Panc1 (cell line): ENCODE measurements around the genes DHX58 and BECN1.

DNA sequence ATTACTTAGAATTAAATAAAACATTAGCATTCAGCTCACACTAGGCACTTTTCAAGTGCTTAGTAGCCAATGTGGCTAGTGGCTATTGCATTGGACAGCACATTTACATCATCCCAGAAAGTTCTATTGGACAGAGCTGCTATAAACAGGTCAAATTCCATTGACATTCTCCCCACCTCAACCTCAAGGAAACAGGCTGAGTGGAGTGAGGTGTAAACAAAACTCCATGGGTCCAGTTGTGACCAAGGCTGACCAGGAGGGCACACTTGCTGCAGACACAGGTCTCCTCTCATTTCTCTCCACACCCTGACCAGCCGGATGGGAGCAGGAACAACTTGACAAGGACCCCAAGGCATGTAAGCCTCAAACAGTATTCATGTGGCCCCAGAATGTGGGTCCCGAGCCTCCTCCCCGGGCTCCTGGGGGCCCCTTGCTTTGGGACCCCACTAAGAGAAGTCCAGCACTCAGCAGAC is 522 bp downstream of the C17orf113 start:
- RRBS, 2 experiments = 3 to 15% methylated on average over 3 of the region's 3 CpGs

DNA sequence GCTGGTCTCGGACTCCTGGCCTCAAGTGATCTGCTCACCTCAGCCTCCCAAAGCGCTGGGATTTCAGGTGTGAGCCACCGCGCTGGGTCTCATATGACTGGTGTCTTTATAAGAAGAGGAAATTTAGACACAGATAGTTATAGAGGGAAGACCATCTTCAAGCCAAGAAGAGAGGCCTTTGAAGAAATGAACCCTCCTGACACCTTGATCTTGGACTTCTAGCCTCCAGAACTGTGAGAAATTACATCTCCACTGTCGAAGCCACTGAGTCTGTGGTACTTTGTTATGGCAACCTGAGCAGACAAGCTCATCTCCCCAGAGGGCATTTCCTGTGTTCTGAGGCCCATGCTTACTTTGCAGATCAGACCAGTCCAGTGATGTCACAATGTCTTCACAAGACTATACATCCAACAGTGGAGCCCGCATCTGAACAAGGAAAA is 14.7 kb upstream of the C17orf113 start:
- RRBS, 2 experiments = no CpG with 5 or more reads among the region's 6 CpGs

DNA sequence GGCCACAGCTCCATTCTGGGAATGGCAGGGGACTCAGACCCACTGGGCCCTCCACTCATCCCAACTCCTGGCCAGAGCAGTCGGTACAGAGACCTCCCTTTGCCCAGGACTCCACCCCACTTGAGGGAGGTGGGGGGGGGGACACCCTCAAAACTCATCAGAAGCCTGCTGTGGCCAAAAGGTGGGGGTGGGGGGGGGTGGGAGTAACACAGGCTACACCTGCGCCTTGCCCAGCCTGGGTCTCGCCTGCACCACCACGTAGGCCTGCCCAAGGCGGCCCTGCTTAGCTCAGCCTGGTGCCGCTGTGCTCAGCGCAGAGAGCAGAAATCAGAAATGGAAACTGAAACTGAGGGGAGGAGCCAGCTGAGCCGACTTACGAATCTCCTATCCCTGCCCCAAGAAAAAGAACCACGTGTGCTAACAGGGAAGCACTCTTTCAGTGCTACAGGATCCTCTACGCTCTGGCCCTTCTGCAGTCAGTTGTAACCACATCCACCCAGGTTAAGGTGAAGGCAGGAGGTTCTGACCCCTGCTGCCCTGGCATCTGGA is at the start of gene DHX58:
TSS of gene DHX58 (minus strand) at position 329 of the 549 bp plus-strand sequence.
- RRBS, 2 experiments = no CpG with 5 or more reads among the region's 11 CpGs

DNA sequence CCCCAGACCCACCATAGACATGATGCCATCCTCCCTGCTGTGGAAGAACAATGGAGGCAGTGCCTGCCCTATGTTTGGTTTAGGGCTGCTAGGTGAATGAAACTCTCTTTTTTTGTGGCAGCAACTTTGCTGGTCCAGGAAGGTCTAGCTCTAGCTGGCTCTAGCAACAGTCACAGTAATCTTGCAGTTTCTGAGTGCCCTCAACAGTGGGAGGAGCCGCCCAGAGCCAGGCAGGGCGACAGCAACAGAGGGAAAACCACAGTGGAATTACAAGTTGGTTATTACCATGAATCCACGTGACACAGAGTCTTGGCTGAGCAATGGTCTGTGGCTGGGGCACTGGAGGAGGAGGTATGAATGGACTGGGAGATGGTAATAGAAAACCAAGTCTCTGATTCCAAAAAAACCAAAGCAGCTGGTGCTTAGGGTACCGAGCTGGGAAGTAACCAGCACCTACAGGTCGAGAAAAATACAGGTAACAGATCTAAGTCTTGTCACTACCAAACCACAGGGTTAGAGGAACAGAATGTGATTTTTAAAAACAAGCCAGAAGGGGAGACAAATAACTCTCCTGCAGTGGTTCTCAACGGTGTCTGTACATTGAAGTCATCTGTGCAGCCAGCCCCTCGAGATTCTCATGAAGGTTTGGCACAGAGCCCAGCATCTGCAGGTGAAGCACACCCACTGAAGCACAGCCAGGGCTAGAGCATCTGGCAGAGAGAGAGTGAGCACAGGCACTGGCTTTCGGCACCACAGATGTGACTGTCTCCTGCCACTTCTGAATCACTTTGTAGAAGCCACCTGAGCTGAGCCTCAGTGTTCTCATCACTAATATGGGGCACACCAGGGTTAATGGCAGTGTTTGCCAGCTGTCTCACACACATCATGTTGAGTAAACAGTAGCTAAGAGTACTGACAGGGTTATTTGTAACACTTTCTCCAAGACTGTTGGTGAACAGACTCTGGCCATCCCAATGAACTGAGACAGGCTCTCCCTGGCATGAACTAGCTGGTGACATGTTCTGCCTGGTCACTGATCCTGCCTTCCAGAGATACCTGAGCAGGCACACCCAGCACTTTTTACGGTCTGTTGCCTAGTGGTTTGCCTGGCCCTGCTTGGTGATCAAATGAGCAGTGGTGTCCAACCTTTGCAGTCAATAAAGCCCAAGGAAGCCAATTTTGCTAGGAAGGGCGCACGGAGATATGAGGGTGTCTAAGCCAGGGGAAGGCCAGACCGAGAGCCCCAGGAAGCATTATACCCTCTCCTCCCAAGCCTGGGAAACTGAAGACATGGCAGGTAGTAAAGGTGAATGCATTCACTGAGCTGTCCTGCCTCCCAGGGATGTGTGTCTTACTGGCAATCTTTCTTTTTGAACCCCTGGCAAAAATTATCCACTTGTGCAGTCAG is 10.8 kb downstream of the HSPB9 start:
- RRBS, 2 experiments = no CpG with 5 or more reads among the region's 12 CpGs

DNA sequence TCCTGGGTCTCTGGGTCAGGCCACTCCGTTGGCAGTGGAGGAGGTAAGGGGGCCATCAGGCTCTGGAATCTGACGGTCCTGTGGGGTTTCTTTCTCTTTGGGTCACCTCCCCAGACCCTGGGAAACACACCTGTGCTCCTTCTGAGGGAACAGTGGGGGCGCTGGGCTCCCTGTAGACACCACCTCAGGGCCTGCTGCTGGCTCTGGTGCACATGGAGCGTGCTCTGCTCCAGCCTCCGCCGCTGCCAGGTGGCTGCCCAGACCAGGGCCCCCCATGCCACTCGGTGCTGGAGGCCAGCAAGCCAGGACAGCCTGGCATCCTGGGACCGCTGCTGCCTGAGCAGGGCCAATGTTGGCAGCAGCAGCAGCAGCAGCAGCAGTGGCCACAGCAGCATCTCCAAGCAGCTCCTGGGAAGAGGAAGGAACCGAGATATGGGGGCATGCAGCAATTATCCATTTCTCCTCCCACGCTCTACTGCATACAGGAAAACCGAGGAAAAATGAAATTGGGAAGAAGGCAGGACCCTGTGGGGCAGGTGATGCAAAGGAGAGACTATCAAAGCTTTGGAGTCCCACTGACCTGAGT is 1.0 kb downstream of the GHDC start:
- RRBS, 2 experiments = no CpG with 5 or more reads among the region's 11 CpGs

DNA sequence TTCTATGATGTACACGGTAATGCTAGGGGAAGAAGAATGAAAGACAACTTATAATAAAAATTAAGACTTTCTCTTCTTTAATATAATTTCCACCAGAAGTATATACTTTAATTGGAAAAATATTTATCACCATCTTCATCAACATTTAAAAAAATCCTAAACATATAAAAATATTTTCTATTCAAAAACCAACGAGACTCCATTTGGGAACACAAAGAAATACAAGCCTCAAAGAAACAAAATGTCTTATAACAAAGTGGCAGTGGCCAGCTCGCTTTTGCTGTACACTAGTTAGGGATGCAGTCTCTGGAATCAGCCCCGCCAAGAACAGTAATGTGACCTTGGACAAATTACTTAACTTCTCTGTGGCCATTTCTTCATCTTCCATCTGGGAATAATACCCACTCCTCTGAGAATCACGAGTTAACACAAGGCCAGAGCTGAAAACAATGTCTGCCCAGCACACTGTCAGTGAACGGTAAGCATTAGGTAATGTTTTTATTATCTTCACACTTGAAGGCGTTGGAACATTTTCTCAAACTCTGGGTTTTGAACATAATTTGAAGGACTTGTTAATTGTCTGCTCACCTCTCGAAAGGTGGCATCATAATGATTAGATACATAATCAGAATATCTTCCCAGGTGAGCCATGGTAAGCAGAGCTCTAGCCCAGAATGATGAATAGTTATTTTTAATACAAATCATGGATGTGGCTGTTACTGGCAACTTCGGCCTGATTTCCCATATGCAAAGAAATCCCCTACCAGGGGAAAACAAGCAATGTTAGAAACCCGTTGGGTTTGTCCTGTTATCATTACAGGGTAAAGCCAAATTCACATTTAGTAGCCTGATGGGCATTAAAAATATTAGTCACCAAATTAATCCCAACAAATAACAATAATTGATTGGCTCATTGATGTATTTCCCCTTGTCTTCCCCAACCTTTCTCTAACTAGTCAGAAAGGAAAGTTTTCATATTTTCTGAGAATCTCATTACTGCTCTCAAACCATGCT is 5.4 kb downstream of the STAT5B start:
- RRBS, 2 experiments = no CpG with 5 or more reads among the region's 10 CpGs

DNA sequence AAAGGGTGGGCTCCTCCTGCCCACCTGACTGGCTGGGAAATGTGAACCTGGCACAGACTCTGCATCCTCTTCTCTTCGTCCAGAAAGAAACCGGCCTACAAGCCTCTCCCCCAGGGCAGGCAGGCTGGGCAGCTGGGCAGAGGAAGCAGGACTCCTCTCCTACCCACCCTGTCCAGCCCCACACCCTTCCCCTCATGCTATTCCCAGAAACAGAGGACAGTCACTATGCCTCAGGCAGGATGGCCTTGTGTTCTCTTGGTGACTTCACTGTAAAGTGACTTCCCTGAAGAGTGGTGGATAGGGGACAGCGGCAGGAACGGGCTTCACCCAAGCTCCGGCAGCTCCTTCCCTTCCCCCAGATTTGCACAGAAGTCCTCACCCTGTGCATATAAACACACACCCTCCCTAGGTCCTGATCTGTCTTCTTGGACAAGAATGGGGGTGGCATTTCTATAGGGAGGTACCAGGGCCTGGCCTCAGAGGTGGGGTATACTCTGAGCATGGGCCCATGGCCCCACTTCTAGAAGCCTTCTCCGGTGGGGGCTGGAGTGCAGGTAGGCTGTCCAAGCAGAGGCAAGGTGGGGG is 4.9 kb upstream of the STAT5A start:
- RRBS, 2 experiments = no CpG with 5 or more reads among the region's 6 CpGs

DNA sequence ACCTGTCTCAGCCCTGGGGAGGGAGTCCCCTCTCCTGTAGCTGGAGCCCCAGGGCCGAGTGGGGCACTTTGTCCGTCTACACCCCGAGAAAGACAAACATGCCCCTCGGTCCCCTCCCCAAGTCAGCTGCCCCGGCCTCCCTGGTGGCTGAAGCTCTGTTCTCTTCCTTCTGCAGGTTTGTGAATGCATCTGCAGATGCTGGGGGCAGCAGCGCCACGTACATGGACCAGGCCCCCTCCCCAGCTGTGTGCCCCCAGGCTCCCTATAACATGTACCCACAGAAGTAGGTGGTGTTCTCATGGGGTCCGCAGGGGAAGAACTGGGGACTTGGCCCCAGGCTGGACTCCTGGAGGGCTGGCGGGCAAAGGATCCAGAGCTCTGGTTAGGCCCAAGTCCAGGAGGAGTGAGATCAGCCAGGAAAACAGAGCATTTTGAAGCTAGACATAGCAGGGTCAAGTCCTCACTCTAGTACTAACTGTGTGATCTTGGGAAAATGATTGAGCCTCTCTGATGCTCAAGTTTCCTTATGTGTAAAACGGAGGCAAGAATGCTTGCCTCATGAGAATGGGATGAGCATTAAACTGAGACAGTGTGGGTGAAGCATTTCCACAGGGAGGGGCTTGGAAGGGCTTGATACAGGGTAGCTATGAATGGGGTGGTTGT is 21.0 kb downstream of the STAT5A start:
- RRBS, 2 experiments = no CpG with 5 or more reads among the region's 10 CpGs

DNA sequence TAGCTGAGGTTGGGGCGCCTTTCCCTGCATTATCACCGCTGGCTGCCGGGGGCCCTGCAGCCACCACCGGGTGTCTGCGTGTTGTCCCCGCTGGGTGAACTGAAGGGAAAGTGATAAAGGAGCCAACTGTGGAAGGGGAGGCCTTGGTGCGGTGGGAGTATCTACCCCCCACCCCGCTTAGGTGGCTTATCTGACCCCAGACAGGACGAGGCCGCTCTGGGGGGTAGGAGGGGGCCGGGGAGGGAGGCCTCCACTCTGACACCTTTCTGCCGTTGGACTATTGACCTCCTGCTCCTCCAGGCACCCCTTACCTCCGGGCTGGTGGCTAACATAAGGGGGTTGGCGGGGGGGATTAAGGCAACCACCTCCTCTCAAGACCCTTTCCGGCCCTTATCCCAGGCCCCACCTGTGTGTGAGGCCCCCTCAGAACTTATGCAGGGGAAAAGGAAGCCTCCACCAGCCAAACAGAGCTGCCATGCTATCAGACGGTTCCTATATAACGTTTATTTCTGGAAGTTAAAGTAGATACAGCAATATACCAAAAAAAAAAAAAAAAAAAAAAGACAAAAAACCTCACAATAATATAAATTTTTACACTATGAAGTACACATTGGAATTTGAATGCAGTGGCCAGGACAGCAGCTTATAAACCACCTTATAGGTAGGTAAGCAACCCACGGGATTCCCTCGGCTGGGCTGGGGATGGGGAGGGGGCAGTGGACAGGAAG is 24.7 kb downstream of the STAT5A start:
- RRBS, 2 experiments = 57 to 76% methylated on average over 4 of the region's 19 CpGs

- RRBS, 2 experiments = no CpG with 5 or more reads among the region's 10 CpGs
Measured at GRCh38 chr17:42317033-42318008, 29.0 kb downstream of the STAT5A start.

DNA sequence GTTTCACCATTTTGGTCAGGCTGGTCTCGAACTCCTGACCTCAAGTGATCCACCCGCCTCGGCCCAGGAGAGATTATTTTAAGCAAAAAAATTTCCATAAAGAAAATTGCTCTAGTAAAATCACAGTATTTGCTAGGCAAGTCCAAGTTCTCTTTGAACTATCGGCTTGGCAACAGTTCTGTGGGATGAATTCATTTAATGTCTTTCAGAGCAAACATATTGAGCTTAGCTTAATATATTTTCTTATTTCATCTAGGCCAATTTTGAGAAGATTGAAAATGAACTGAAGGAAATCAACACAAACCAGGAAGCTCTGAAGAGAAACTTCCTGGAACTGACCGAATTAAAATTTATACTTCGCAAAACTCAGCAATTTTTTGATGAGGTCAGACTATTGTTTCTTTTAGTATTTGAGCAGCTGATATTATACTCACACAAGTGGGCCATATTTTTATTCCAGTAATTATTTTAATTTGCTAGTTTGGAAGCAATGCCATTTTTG is 11.2 kb downstream of the ATP6V0A1 start:
- RRBS, 2 experiments = no CpG with 5 or more reads among the region's 6 CpGs

DNA sequence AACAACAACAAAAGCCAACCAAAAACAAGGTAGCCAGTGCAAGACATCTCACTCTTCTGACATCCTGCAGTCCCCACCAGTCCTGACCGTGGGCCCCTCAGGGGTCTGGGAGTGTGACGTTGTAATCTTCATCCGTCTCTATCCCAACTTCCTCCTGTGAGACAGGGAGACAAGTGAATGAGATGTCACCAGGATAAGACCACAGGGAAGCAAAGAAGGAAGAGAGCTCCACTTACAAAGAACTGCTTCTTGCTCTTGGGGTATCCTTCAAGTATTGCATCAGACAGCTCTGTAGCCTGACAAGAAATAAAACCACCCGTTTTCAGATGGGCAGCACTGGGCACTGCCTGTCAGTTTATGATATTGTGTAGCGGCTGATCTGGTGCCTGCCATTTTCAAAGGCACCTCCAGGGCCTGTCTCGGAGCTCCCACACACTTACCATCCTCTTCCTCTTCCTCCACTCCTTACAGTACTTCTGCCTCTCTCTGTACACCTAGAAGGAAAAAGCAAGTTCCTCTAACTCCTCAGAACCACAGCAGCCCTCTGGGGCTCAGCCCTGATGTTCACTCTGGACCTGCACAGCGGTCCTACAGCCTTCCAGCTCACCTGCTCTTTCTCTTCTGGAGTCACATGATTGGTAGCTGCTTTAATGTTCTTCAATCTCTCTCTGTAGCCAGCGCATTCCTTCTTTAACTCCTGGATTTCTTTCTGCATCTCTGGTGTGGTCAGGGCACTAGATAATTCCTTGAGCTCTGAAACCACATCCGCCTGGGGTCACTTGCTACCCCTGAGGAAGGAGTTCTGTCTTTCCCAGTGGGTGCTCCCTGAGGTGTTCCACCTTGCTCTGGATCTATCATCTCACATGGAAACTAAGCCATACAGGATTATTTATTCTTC is 4.4 kb downstream of the PSMC3IP start:
- RRBS, 2 experiments = no CpG with 5 or more reads among the region's 9 CpGs

- RRBS, 2 experiments = no CpG with 5 or more reads among the region's 11 CpGs
Measured at GRCh38 chr17:42774922-42776196, 2.1 kb downstream of the VPS25 start.

GRCh38 chr17:42782712-42783224 is 2.4 kb downstream of the WNK4 start:
- RRBS, 2 experiments = no CpG with 5 or more reads among the region's 15 CpGs

- RRBS, 2 experiments = 1 to 9% methylated on average over 19 to 21 of the region's 59 CpGs
Measured at GRCh38 chr17:42823629-42824599, at the start of gene BECN1. TSS of gene BECN1 (minus strand) at chr17:42824282.

DNA sequence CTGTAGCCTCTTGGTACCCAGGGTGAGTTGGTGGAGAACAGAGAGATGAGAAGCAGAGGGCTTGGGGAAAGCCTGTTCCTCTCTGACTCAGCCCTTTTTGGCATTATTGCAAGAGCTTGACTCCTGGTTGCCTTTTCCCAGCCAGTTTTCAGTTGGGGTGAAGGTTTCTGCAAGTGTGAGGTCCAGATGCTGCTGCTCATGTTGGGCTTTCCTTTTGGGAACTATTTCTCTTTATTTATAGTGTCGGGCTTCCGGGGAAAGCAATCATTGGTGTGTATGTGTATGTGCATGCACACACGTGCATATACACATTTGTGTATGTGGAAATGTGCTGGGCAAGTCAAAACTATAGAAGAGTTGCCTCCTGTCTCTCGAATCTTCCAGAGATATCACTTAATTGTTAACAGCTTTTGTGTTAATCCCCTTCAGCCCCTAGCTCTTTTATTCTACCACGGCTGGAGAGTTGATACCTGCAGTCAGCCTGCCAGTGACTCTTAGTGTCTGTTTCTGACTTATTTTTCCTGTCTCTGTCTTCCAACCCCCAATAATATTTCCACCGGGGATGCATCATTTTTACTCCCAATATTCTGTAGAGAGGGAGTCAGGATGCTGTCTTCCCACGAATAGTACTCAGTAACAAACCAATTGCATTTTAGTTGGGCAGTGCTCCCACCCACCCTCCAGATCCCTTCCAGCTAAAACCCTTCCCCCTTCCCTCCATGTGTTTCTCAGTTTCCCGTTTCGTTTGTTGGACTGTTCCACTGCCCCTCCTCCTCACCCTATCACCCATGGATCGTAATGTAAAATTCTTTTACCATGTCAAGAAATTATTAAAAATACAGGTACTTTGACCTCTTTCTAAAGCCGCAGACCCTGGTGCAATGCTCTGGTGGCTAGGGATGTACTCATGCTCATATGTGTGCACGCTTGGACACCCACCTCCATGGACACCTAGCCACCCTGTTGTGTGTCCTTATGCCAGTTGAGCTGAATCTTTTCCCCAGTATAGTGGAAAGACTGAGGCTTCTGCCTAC is 1.7 kb upstream of the AOC2 start:
- RRBS, 2 experiments = no CpG with 5 or more reads among the region's 12 CpGs

- RRBS, 2 experiments = no CpG with 5 or more reads among the region's 6 CpGs
Measured at GRCh38 chr17:42879587-42880037, 21.0 kb upstream of the G6PC1 start.

DNA sequence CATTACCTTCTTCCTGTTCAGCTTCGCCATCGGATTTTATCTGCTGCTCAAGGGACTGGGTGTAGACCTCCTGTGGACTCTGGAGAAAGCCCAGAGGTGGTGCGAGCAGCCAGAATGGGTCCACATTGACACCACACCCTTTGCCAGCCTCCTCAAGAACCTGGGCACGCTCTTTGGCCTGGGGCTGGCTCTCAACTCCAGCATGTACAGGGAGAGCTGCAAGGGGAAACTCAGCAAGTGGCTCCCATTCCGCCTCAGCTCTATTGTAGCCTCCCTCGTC is 10.3 kb downstream of the G6PC1 start:
- RRBS, 2 experiments = no CpG with 5 or more reads among the region's 6 CpGs

DNA sequence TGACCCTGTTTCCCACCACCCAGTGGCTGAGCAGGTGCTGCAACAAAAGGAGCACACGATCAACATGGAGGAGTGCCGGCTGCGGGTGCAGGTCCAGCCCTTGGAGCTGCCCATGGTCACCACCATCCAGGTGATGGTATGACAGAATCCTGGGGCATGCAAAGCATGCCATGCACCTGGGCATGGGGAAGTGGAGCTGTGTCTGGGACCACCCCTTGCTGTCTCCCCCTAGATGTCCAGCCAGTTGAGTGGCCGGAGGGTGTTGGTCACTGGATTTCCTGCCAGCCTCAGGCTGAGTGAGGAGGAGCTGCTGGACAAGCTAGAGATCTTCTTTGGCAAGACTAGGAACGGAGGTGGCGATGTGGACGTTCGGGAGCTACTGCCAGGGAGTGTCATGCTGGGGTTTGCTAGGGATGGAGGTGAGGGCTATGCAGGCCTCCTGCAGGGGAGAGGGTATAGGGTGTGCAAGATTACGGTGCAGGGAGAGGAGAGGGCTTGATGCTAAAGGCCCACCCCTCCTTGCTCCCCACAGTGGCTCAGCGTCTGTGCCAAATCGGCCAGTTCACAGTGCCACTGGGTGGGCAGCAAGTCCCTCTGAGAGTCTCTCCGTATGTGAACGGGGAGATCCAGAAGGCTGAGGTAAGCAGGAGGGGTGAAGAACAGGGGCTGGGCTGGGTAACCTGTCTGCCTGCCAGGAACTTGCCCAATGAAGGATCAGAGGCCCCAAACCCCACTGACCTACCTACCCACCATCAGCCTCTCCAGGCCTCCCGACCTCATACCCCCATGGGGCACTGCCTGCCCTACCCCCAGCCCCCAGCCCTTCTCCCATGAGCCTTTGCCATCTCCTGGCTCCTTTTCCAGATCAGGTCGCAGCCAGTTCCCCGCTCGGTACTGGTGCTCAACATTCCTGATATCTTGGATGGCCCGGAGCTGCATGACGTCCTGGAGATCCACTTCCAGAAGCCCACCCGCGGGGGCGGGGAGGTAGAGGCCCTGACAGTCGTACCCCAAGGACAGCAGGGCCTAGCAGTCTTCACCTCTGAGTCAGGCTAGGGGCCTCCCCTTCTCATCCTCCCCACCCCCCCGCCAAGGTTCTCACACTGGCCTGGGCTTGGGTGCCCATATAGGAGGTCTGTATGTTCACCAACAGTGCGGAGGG is 7.0 kb downstream of the IFI35 start:
- RRBS, 2 experiments = no CpG with 5 or more reads among the region's 25 CpGs